A375 (cell line): ENCODE data around the genes CREB3L2 and AKR1D1.

GRCh38 chr7:135160807-135161348 lies 9.6 kb downstream of the CYREN start:
- RAMPAGE, long total RNA, result no peak

DNA sequence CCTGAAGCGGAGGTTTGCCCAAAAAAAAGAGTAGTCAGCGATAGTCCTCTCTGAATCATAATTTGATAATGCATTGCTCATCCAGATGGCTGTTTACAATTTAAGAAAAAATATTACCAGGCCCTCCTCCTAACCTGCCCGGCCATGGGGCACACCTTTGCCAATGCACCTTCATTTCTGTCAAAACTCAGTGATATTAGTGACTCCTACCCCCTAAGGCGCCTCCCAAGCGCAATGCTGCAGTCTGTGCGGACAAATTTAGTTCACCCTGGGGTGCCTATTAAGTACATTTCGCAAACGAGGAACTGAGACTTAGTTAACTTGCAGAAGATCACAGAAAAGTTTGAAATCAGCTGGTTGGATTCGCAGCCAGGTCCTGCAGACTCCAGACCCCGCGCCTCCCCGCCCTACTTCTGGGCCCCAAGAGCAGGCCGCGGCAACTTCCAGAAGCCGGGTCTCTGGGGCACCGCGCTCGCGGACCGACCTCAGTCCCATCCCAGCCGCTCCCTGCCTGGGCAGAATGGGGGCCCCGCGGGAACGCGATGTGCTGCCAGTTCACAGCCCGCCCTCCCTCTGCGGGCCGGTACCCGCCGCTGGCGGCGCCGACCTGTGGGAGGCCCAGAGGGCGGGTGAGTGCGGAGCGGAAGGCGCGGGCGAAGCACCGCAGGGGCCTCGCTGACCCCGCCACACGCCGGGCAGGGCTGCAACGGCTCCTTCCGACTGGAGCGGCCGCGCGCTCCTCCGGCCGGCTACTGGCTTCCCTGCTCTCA lies 530 bp downstream of the CYREN start:
- RAMPAGE, long total RNA, result no peak

DNA sequence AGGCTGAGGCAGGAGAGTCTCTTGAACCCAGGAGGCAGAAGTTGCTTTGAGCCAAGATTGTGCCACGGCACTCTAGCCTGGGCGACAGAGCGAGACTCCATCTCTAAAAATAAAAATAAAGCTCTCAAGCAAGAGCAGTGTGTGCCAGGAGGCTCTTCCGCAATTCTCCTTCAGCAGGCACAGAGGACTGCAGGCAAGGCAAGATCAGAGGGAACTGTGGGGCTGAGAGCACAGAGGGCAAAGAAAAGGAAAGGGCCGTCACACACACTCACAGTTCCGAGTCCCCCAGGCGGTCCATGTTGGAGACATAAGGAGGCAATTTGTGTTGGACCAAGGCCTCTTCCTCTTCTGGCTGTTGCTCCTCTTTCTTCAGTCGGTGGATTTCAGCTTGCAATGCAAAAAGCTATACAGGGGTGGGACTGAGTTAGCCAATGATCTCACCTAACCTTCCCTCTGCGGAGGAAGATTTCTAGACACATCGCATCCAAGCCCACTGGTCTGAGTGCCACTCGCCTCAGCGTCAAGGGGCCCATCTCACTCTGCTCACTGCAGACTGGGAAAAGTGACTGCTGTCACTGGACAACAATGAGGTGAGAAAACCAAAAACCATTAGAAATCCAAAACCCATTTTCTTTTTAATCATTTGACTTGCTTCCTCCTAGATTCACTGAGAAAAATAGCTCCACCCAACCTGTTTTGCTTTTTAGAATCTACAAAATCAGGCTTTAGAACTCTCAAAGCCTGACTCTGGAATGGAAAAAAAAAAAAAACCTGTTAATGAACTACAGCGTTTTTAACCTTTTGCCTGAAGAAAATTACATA lies 5.5 kb downstream of the WDR91 start:
- RAMPAGE, long total RNA, result no peak

GRCh38 chr7:135206791-135207439 lies 4.4 kb downstream of the WDR91 start:
- RAMPAGE, long total RNA, result no peak

GRCh38 chr7:135253868-135254547 lies 20.4 kb downstream of the STRA8 start:
- RAMPAGE, long total RNA, result no peak

GRCh38 chr7:135501532-135502683 lies 8.0 kb downstream of the CNOT4 start:
- RAMPAGE, long total RNA, result no peak

- RAMPAGE, long total RNA, result no peak
These were observed 16.5 kb downstream of the STMP1 start for GRCh38 chr7:135678871-135679070.

DNA sequence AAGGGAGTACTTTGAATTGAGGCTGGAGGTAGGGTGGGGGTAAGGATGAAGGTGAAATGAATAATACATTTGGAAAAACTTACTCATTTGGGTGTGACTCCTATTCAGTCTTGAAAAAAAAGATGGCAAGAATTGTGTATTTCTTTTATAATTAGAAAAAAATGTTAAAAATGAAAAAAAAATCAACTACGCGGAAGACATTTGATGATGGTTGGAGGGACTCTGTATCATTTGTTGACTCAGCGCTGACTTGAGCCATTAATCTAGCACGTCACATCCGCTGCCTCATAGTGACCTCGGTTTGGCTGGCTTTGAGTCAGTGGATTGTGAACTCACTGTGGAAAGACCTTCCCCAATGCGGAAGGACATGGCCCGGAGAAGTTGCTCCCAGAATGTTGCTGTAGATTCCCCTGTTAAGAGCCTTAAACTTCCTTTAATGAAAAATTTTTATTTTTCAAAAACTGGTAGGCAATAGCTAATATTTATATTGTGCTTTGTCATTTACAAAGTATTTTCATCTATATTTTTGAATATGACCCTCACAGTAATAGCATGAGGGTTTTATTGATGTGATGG lies 2.7 kb downstream of the FAM180A start:
- RAMPAGE, long total RNA, result no peak

DNA sequence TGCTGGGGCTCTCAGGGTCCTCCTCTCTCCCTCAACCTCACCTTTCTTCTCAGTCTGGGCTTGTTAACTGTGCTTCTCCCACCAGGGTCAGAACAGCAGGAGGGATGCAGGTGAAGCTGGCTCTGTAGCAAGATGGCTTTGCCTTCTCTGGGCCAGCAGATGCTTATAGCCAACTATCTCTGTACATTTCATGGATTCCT lies 93.1 kb upstream of the FAM180A start:
- RAMPAGE, long total RNA, result no peak

GRCh38 chr7:137435401-137435770 lies 91.9 kb upstream of the PTN start:
- RAMPAGE, long total RNA, result no peak

DNA sequence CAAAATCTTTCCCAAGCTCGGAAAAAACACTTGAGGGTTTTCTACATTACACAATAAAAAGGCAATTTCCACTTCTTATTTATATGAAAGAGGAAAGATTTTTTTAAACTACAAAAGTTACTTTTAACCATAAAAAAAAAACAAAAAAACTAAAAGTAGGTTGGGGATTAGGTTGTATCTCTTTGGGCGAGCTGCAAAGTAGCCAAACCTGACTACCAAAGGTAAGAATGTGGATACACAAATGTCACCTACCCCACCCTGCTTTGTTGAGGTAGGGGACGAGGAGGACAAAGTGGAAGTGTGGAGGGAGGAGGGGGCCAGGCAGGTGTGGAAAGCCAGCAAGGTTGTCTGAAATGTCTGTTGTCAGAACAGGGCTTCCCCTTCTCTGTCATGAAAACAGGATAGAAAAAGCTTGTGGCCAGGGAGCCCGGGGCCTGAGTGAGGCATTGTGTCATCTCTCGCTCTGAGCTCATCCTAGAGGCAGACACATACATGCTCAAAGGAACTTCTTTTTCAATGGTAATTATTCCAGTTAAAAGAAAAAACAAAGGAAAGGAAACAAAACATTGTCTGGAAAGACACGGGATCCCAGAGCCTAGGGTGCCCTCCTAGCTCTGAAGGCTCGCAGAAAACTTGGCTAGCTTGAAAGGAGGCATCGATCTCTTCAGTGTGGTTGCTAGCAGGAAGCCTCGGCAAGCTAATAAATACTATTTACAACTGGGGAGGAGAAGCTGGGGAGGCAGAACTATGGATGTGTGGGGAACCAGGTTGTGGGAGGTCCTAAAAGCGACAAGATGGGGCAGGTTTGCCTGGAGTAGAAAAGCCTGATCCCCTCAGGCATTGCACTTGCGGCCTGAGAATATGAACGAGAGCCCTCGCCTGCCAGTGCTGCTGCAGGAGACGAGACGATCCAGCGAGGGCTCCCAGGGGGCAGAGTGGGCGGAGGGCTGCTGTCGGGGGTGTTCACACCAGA lies 32.5 kb upstream of the DGKI start:
- RAMPAGE, long total RNA, result no peak

GRCh38 chr7:137947568-137948402 lies 54.1 kb downstream of the CREB3L2 start:
- RAMPAGE, long total RNA, result no peak

DNA sequence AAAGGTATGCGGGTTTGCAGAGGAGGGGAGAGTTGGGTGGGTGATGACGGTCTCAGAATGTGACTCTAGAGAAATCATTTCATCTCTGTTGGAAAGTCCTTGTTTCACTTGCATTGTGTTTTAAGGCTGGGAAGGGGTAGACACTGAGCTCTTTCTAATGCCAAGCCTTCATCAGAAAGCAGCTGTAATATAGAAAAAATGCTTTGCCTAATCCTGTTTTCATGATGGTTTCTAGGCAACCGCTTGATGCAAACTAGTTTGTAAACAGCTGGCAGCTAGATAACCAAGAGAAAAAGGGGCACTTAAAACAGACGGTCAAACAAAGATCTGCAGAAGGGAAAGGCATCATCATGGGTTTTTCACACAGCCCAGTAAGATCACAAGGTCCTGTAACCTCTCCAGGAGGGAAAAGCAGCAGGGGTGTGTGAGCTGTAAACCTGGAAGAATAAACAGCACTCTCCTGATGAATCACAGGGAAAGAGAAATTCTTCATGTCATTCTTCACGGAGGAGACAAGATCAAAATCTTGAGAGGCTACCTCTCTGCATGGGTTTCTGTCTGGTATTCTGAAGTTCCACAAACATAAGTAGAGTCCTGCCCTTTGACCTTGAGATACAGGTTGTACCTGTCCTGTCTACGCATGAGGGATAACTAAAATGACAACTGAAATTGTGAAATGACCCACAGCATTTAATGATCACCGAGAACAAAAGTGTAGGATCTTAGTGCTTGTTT lies 48.2 kb downstream of the CREB3L2 start:
- RAMPAGE, long total RNA, result no peak

DNA sequence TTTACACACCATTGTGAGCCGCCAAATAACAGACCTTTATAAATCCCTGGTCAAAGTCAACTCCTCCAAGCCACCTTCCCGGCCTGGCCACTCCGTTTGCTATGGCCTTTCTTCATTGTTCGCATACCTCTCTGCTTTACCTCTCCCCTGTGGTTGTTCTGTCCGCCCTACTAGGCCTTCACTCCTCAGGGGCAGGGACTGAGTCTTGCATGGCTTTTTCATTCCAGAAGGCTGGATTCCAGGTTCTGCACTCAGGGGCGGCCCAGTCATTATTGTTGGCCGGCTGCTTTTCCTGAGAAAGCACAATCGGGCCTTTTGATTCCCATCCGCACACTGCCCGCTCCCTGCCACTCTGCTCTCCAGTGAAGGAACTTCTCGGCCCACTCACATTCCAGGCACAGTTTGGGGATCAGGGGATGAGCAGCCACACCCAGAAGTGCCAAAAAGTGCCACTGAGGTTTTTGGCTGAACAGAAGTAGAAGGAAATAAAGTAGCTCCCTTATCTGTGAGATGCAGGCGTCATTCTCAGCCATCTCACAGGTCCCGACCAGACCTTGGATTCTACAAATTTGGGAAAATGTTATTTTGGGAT lies 18.2 kb downstream of the CREB3L2 start:
- RAMPAGE, long total RNA, result no peak

GRCh38 chr7:137990767-137991292 lies 11.1 kb downstream of the CREB3L2 start:
- RAMPAGE, long total RNA, result no peak

DNA sequence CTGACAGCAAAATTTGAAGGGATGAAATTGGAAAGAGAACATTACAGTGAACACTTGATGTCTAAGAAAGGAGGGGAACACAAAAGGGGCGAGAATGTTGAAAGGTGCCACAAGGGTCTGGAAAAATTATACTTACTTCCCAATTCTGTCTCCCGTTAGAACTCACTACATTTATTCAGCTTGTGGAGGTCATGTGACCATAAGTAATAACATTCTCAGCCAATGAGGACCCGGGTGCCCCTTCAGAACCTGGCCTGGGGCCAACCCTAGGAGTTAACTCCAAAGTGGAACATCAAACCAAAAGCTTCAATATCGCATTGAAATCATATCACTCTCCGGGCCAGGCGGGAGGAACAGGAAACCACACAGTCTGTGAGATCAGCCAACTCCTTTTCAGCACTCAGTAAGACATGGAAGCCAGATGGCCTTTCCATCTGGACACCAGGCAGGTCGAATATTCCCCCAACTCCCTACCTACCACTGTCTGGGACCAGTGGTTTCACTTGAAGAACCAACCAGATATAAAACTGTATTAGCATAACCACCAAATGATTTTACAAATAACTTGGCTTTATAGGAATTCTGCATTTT lies 5.5 kb downstream of the CREB3L2 start:
- RAMPAGE, long total RNA, result no peak

- RAMPAGE, long total RNA, result no peak
These were observed 3.1 kb downstream of the CREB3L2 start for GRCh38 chr7:137998775-137999203.

- RAMPAGE, long total RNA, result no peak
These were observed at the start of gene CREB3L2 for GRCh38 chr7:138001213-138002220. TSS of gene CREB3L2 (minus strand) at chr7:138002086.

DNA sequence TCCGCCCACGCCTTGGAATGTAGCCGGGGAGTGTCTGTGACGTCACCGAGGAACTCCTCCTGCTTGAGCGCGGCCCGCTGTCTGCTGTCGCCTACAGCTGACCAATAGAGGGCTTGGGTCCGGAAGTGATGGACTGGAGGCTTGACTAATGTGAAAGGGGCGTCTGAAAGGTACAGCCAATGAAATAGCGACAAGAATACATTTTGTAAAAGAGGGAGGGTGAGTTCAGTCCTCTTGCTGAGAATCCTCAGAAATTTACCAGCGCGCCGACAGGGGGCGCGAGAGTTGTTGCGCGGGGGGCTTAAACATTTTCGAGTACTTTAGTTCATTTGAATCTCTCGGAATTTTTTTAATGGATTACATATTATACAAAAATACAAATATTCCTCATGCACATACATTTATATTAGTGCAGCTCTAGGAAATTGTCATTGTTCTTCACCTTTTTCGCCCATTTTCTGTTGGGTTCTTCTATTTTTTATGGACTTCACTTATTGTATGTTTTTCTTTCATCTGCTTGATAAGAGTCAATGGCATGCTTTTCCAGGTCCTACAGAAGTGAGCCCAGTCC lies 420 bp upstream of the CREB3L2 start:
- RAMPAGE, long total RNA, result no peak

DNA sequence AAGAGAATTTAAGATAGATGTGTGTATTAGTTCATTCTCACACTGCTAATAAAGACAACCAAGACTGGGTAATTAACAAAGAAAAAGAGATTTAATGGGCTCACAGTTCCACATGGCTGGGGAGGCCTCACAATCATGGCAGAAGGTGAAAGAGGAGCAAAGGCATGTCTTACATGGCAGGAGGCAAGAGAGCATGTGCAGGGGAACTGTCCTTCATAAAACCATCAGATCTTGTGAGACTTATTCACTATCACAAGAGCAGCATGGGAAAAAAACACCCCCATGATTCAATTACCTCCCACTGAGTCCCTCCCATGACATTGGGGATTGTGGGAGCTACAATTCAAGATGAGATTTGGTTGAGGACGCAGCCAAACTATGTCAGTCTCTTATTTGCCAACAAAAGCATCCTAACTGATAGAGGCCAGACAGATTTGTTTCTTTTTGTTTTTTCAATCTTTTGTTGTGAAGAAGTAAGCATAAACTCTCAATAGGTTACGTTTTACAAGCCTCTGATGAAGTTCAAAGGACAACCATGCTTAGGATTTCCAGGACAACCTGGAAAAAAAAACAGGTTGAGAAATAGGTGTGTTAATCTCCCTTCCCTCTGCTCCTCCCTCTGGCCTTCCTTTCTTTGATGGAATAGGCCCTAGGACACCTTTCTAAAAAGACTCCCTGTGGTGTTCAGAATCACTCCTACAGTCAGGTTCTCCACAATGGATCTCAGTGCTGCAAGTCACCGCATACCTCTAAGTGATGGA lies at the start of gene AKR1D1:
AKR1D1 (plus strand) TSS at position 657 of the 761 bp plus-strand sequence.
- RAMPAGE, long total RNA, result no peak